ENCODE results near the genes ANKRD50, SLC7A11 and NOCT.

DNA sequence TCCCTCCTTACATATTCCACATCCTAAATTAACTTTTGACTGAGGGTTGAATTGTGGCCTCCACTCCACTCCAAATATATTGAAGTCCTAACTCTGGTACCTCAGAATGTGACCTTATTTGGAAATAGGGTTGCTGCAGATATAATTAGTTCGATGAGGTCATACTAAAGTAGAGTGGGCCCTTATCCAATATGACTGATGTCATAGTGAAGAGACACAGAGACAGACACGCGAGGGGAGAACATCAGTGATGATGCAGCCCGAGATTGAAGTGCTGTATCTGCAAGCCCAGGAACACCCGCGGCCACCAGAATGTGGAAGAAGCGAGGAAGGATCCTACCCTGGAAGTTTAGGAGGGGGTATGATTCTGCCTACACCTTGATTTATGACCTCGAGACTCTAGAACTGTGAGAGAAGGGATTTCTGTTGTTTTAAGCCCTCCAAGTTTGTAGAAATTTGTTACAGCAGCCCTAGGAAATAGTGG is 279.0 kb downstream of the ANKRD50 start:
- PRO-cap, 4 experiments = no peak in any of the 4 experiments
- RAMPAGE, long total RNA, 4 experiments = no peak in any of the 4 experiments

- PRO-cap, 4 experiments = peak in 4 of 4 experiments; most common plus-strand start chr4:124712227 (in 1); most common minus-strand start chr4:124712732 (in 4)
- RAMPAGE, long total RNA, 4 experiments = start-site peak on the minus strand in 1 of 4 experiments, at chr4:124712660-124712694 at its widest, 39 reads per replicate
These were observed at the start of gene ANKRD50 for GRCh38 chr4:124711831-124712799. Gene ANKRD50, minus strand, starts transcription at chr4:124712732.

- PRO-cap, 4 experiments = peak in 1 of 4 experiments; most common minus-strand start chr4:126494456 (in 1)
- RAMPAGE, long total RNA, 4 experiments = no peak in any of the 4 experiments
These were observed 1138.5 kb upstream of the INTU start for GRCh38 chr4:126494221-126494676.

DNA sequence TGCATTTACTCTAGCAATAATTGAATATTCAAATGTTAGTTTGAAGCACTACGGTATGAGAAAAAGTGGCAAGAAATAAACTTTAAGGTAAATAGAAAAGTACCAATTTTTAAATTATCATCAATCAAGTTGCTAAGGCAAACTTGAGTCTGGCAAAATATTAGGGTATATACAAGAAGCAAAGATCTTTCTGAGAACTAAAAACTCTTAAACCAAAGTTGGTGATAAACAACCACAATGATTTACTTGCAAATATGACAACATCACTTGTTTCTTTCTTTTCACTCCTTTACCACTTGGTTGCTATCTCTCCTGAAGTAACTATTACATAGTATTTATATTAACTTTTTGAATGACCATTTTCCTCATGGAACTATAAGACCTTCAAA is 731.5 kb upstream of the INTU start:
- PRO-cap, 4 experiments = no peak in any of the 4 experiments
- RAMPAGE, long total RNA, 4 experiments = no peak in any of the 4 experiments

DNA sequence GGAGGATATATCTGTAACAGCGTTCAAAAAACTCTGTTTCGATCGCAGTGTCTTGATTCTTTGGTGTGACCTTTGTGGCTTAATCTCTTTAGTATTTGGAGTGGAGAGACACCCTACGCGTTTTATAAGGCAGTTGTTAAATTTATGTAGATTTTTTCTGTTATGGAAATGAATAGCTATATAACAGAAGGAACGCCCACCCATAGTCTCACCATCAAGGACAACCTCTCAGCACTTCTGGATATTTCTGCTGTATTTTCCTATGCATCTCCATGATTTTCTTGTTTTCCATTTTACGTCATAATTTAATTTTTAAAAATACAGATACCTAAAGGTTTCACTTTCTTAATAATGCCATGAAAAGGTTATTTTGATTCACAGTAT is 705 bp downstream of the INTU start:
- PRO-cap, 4 experiments = no peak in any of the 4 experiments
- RAMPAGE, long total RNA, 4 experiments = no peak in any of the 4 experiments

DNA sequence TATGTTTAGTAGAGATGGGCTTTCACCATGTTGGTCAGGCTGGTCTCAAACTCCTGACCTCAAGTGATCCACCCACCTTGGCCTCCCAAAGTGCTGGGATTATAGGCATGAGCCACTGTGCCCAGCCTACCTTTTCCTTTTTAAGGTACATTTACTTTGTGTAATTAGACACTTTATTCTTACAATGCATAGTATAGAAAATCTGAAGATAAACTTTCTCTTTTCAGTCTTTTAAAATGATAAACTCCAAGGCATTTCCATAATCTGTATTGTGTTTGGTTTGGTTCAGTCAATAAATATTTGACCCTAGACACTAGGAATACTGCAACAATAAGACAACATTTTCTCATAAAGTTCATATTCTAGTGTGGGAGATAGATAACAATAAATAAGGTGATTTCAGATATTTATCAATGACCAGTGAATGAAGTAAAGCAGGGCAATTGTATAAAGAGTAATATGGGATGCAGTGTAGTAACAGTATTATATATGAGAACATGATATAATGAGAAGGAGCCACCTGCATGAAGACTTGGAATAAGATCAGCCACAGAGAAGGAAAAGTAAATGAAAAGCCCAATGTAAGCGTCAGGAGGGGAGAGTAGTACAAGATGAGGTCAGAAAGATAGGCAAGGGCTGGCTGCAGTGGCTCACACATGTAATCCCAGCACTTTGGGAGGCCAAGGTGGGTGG is 47.1 kb downstream of the ABHD18 start:
- PRO-cap, 4 experiments = no peak in any of the 4 experiments
- RAMPAGE, long total RNA, 4 experiments = no peak in any of the 4 experiments

GRCh38 chr4:128284382-128284854 is 3.2 kb downstream of the PGRMC2 start:
- PRO-cap, 4 experiments = no peak in any of the 4 experiments
- RAMPAGE, long total RNA, 4 experiments = no peak in any of the 4 experiments

DNA sequence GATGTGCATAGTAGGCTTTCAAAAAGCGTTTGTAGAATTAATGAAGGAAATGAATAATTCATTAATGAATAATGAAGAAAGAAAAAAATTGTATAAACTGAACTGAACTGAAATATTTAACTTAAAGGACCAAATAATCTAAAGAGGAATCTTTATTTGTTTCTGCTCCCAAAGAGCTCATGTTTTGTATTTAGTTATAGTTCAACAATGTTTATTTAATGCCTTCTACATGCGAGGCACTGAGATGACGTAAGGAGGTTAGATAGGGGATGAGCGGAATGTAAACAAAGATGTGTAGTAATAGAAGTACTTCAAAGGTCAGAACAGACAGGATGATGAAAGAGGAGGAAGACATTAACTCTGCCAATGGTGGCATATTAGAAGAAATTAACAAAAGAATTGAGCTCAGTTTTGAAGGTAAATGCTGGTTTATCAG is 62.2 kb upstream of the PGRMC2 start:
- PRO-cap, 4 experiments = no peak in any of the 4 experiments
- RAMPAGE, long total RNA, 4 experiments = no peak in any of the 4 experiments

DNA sequence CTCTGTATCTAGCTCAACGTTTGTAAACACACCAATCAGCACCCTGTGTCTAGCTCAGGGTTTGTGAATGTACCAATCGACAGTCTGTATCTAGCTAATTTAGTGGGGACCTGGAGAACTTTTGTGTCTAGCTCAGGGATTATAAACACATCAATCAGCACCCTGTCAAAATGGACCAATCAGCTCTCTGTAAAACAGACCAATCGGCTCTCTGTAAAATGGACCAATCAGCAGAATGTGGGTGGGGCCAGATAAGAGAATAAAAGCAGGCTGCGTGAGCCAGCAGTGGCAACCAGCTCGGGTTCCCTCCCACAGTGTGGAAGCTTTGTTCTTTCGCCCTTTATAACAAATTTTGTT is 136.4 kb upstream of the JADE1 start:
- PRO-cap, 4 experiments = no peak in any of the 4 experiments
- RAMPAGE, long total RNA, 4 experiments = no peak in any of the 4 experiments

DNA sequence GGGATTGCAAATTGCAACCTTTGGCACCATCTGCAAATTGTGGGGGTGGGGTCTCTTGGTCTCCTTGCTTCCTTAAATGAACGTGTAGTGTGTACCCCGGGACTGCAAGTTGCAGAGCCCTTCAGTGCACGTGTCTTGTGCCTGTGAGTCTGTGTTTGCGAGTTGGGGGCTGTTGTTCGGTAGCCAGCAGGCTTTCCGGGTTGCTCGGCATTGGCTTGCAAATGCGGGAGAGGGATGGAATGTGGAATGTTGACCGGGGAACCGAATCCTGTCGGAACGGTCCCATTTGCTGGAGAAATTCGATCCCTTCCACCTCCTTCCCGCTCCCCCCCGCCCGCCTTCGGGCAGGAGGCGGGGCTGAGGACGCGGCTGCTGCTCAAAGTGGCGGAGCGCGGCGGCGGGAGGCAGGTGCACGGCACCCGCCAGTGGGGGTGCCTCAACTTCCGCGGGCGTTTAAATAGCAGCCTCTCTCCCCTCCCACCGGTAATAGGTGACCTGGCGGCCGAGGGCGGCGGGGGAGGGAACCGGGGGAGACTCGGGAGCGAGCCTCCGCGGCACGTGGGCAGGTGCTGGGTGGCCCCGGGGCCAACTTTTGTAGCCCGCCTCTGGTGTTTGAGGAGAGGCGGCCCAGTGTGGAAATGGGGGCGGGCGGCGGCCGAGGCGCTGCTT is 1.5 kb downstream of the JADE1 start:
- PRO-cap, 4 experiments = peak in 4 of 4 experiments; most common plus-strand start position 379 of the sequence (in 4); most common minus-strand start position 353 of the sequence (in 2)
- RAMPAGE, long total RNA, 4 experiments = start-site peak on the plus strand in 1 of 4 experiments, centred at position 395 of the sequence, 23 reads per replicate

- PRO-cap, 4 experiments = peak in 2 of 4 experiments; most common minus-strand start chr4:128847269 (in 2)
- RAMPAGE, long total RNA, 4 experiments = no peak in any of the 4 experiments
These were observed 37.7 kb downstream of the JADE1 start for GRCh38 chr4:128847121-128847768.

DNA sequence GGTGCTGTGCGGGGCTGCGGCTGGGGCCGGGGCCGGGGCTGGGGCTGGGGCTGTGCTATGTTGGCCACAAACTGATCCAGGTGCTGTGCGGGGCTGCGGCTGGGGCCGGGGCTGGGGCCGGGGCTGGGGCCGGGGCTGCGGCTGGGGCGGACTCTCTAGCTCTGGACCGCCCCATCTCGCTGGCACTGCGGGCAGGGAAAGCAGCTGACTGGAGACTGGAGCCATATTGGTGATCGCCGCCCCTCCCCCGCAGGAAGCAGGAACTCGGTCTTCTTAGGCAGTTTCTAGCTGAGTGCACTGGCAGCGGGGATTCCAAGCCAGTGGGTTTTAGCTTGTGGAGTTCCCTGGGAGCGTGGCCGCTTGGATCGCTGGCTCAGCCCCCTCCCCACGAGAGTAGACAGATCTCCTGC is 804.3 kb upstream of the PCDH10 start:
- PRO-cap, 4 experiments = no peak in any of the 4 experiments
- RAMPAGE, long total RNA, 4 experiments = no peak in any of the 4 experiments

DNA sequence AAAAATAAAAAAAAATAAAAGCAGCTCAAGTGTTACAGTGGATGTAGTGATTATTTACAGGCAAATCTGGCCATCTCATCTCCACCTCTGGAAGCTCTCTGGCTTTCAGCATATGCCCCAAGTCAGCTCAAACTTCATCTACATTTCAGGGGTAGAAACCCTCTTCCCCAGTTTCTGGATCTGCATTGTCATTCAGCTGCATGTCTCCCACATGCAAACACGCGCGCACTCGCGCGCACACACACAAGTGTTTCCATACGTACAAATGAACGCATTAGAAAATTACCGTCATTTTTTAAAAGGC is 2.2 kb upstream of the PCDH10 start:
- PRO-cap, 4 experiments = no peak in any of the 4 experiments
- RAMPAGE, long total RNA, 4 experiments = no peak in any of the 4 experiments

DNA sequence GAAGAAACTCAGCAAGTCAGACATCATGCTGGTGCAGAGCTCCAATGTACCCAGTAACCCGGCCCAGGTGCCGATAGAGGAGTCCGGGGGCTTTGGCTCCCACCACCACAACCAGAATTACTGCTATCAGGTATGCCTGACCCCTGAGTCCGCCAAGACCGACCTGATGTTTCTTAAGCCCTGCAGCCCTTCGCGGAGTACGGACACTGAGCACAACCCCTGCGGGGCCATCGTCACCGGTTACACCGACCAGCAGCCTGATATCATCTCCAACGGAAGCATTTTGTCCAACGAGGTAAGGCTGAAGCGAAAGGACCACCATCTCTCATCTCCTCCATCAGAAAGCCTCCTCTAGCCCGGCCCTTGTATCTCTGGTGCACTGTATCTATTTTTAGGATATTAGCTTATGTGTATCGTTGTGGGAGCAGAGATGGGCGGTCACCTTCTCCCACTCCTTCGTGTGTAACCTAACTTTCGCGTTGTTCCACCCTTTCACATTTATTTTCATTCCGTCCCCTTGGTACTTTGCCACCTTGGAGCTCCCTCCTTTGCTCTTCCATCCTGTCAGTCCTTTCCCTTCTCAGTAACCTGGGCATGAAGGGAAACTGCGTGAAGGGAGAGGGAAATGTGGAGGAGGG is 3.5 kb downstream of the PCDH10 start:
- PRO-cap, 4 experiments = no peak in any of the 4 experiments
- RAMPAGE, long total RNA, 4 experiments = no peak in any of the 4 experiments

- PRO-cap, 4 experiments = no peak in any of the 4 experiments
- RAMPAGE, long total RNA, 4 experiments = no peak in any of the 4 experiments
These were observed 410.7 kb downstream of the PCDH10 start for GRCh38 chr4:133559864-133560193.

DNA sequence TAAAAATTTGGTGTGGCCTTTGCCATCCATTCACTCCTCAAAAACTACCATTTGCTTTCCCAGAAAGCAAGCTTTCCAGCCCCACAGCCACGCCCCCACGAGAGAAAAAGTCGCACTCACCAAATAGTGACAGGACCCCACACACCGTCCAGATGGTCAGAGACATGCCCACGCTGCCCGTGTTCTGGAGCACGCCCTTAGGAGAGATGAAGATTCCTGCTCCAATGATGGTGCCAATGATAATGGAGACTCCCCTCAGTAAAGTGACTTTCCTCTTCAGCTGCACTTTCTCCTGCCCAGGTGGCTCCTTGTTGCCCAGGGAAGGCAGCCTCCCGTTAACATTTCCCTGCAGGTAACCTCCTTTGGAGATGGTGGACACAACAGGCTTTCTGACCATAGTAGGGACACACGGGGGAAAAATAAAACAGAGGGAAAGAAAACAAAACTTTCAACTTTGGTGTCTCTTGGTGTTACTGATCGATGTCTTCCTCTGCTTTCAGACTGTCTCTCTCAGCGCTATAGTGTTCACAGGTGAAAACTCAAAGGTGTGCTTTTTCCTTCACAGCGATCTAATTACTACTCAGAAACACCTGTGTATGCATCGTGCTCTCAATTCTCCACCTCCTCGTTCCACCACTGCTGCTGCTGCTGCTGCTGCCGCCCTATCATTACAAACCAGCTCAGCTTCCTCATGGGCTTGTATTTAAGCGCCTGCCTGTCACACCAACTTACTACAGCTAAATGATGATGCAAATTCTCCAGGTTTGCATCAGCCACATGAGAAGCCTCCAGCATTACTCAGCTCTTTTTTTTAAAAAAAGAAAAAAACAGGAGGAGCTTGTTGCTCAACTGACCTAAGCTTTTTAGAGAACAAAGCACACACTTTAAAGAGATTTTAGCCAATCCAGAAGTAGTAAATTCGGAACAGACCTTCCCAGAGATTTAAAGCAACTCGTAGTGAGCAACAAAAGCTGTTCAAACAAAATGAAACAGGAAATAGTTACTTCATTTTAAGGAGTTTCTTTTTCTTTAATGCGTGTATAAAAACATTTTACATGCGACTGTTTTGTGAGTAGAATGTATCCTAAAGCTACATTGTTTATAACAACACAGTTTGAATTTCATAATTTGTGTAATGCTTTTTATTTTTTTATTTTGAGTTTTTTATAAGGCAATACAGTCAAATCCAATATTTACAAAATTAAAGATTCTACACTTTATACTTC is at the start of gene SLC7A11:
Gene SLC7A11 (minus strand): TSS at position 677 of the 1,226 bp plus-strand sequence.
- PRO-cap, 4 experiments = peak in 3 of 4 experiments; most common plus-strand start position 814 of the sequence (in 2); most common minus-strand start position 677 of the sequence (in 3)
- RAMPAGE, long total RNA, 4 experiments = start-site peak on the minus strand in 3 of 4 experiments, centred at positions 242 to 735 of the sequence, 5 to 8 reads per replicate

- PRO-cap, 4 experiments = no peak in any of the 4 experiments
- RAMPAGE, long total RNA, 4 experiments = no peak in any of the 4 experiments
These were observed 332.7 kb upstream of the NOCT start for GRCh38 chr4:138682812-138683351.

- PRO-cap, 4 experiments = no peak in any of the 4 experiments
- RAMPAGE, long total RNA, 4 experiments = no peak in any of the 4 experiments
These were observed 117.8 kb upstream of the NOCT start for GRCh38 chr4:138897628-138898295.

DNA sequence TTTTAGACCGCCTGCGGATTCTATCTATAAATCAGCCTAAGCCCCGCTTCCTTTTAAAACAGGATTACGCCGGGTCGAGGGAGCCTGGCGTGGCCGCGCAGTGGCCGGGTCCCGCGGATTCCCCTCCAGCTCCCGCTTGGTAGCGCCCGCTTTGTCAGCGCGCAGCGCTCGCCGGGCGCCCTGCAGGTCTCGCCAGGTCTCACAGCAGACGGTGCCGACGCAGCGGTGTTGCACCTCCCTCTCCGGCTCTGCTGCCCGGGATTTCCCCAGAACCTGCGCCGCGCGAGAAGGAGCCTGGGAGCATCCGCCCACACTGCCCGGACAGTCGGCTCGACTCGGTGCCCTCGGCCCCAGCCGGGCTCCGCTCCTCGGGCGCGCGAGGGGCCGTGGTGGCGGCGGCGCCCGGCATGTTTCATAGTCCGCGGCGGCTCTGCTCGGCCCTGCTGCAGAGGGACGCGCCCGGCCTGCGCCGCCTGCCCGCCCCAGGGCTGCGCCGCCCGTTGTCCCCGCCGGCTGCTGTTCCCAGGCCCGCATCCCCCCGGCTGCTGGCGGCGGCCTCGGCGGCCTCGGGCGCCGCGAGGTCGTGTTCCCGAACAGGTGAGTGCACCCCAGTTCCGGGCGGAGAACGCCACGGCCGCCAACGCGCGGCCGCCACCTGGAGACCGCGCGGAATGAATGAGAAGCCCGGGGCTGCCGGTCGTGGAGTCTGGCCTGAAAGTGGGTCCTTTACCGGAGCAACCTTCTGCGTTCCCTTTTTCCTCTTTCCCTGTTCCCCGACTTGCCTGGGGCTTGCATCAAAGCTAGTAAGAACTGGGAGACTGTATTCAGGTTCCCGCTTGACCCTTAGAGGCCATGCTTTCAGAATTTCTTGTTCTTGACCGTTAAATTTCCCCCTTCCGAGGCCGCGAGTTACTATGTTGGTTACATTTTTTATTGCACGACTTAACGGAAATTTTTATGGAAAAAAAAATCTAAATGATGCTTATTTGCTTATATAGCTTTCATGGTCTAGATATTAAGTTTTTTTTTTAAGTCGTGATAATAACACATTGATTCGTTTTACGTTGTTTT is at the start of gene NOCT:
Gene NOCT (plus strand): TSS at position 207 of the 1,071 bp plus-strand sequence.
- PRO-cap, 4 experiments = peak in 4 of 4 experiments; most common plus-strand start position 207 of the sequence (in 4); most common minus-strand start position 673 of the sequence (in 4)
- RAMPAGE, long total RNA, 4 experiments = start-site peak on the plus strand in 1 of 4 experiments, centred at position 202 of the sequence, 6 reads per replicate

GRCh38 chr4:139037575-139037963 is 22.0 kb downstream of the NOCT start:
- PRO-cap, 4 experiments = no peak in any of the 4 experiments
- RAMPAGE, long total RNA, 4 experiments = no peak in any of the 4 experiments

All from spleen (tissue), 7 donors.